B cell (primary cell): ENCODE measurements around the genes ATP5MC3 and HOXD10.

GRCh38 chr2:173058823-173059043 is 16.9 kb upstream of the MAP3K20 start:
- PRO-cap: no peak
- CAGE, long polyA plus RNA: no peak

GRCh38 chr2:173106443-173107442 is 31.1 kb downstream of the MAP3K20 start:
- PRO-cap: no peak
- CAGE, long polyA plus RNA: no peak

DNA sequence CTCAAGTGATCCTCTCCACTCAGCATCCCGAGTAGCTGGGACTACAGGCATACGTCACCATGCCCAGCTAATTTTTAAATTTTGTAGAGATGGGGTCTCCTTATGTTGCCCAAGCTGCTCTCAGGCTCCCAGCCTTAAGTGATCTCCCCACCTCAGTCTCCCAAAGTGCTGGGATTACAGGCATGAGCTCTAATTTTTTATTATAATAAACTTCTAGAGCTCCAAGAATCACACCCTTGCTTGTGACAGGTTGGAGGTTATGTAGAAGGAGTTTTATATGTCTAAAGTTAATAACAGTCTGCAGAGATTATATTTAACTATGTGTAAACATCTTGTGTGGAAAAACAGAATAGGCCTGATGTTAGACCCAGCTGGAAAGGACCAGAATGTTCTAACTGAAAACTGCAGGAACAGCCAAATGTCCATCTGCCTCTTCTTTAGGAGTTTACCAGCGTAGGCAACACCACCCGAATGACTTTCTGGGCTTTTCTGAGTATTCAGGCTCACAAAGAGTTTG is 67.2 kb upstream of the CDCA7 start:
- PRO-cap: no peak
- CAGE, long polyA plus RNA: no peak

- PRO-cap: no peak
- CAGE, long polyA plus RNA: no peak
Measured at GRCh38 chr2:174003905-174004604, 38.9 kb upstream of the SP3 start.

DNA sequence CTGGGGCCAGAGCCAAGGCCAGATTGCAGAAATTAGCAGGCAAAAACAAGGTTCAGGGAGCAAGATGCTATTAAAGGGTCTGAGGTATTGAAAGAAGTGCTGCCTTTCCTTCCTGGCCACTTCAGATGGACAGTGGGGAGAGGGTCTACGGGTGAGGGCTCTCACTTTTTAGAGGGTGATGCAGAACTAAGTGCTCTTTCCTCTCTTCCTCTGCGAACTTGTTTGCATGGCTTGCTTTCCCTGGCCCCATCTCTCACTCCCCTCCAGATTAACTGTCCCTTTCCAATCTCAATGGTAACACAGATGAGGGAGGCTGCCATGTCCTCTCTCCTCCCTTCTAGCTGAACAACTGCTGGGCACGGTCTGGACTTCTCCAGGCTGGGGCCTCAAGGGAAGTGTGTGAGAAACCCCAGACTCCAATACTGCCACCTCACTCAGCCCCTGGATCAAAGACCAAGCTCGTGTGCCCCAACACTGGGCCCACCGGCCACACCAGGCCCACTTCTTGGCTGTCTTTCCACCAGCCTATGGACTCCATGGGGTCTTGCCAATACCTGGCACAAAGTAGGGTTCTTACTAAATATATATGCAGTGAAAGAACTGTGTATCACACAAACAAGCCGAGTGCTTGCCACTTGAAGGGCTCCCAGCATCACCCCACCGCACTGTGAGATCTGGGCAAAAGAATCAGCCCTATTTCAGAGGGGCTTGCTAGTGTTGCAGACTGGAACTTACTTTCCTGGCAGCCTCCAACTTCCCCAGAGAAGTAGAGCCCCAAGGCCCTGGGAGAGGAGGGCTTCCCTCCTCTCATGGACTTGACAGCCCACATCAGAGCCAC is 8.7 kb downstream of the WIPF1 start:
- PRO-cap: no peak
- CAGE, long polyA plus RNA: no peak

DNA sequence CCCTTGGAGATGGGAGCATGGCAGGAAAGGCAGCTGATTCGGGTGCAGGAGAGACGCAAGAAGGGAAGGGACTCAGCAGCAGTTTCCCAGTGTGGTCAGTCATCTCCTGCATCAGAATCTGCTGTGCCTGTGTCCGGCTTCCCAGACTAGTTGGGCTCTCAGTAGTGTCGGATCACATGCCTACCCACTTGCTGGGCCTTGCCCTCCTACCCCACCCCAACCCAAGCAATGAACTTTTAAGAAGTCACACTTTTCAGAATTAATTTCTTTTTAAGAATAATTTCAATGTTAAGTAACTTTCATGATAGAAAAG is 7.1 kb downstream of the WIPF1 start:
- PRO-cap: no peak
- CAGE, long polyA plus RNA: no peak

DNA sequence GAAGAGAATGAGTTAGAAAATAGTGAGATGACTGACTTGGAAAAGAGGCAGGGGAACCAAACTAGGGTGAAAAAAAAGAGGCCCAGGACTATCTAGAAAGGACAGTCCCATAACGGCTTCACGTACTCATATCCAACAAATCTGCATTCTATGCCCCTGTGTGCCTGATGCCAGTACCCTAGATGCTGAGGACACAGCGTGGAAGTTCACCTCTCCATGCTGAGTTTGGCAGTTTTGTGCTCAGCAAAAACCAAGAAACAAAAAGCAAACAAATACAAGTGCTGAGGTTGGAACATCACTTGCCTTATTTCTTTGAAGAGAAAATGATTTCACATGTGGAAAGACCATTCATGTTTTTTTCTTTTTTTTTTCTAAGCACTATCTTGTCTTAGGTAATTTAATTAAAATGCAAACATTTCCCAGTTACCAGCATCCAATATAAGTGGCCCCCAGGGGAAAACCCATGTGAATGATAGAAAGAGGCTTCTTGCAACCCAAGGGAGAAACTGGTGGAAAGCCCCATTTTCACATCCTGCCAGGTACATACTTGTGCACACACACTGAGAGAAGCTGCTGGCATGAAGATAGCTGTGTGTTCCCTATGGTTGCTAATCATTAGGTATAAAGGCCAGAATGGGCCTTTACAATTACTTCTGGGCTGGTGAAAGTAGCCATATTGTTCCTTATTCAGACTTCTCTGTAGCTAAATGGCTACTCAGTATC is 10.7 kb upstream of the WIPF1 start:
- PRO-cap: bidirectional peak, plus-strand start at position 563 of the sequence, minus-strand start at position 235 of the sequence
- CAGE, long polyA plus RNA: no peak

DNA sequence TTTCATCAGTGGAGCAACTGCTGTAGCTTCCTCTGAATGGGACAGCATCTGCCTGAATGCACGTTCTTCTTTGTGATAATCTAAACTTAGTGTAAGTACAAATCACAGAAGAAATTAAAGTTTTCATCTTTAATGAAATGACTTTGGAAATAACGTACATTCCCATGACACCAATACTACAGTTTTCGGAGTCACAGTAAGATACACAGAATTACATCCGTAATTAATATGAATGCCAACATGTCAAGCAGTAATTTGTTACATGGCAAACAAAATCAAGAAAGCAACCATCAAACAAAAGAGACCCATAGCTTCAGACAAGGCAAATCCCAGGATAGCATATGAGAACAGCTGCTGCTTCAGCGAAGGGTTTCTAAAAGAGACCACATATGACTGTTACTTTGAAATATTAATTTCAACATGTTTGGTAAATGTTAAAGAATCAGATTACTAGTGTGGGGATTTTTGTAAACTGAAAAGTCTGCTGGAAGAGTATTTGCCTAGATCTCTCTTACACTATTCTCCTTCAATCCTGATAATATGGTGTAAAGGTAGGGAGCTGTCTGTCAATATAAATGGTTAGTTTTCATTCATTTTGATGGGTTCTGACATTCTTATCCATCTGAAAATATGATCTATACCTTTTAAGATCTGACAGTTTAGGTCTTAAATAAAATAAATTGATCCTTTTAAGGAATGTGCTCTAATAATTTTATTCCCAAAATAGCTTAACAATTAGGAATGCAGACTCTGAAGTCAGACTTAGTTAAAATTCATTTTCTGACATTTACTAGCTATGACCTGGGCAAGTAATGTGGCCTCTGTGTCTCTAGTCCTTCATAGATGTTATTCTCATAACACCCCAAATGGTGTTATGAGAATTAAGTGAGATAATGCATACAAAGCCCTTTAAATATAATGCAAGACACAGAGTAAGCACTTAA is 3.2 kb downstream of the ATP5MC3 start:
- PRO-cap: no peak
- CAGE, long polyA plus RNA: no peak

DNA sequence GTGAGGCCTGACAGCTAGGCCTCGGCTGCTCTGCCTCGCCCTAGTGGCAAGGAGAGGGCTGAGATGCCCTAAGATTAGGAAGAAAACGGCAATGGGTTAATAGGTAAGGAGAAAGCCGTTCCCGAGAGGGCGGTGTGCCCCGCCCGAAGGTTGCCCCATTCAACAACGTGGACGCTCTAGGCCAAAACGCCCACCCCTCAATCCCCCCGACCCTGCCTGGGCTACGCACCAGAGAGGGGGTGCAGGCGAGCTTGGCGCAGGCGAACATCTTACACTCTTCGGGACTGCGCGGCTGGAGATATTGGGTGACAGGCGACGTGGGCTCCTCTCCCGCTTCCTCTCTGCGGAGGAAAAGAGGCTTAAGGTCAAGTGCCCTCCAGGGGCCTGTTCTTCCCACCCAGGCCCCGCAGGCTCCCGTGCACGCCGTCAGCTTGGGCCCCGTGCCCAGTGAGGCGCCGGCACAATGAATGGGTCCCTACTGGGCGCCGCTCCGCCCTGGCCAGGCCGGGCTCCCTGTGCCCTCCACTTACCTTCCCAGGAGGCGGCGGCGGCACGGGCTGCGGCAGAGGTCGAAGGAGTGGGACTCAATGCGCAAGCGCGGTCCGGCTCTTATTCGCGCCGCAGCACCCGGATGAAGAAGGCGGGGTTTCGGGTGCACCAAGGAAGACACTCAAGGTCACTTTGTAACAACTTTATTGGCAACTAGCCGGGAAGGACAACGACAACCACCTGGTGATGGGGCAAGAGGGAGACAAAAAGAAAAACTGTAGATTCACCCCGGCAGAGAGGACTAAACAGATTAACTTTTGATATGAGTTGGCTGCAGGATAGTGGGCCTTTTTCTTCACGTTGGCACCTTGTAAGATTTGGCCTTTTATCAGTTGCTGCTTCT is at the start of gene ATP5MC3:
Gene ATP5MC3 (minus strand): TSS at position 585 of the 892 bp plus-strand sequence.
- PRO-cap: bidirectional peak, plus-strand start at position 695 of the sequence, minus-strand start at position 585 of the sequence
- CAGE, long polyA plus RNA: no peak

DNA sequence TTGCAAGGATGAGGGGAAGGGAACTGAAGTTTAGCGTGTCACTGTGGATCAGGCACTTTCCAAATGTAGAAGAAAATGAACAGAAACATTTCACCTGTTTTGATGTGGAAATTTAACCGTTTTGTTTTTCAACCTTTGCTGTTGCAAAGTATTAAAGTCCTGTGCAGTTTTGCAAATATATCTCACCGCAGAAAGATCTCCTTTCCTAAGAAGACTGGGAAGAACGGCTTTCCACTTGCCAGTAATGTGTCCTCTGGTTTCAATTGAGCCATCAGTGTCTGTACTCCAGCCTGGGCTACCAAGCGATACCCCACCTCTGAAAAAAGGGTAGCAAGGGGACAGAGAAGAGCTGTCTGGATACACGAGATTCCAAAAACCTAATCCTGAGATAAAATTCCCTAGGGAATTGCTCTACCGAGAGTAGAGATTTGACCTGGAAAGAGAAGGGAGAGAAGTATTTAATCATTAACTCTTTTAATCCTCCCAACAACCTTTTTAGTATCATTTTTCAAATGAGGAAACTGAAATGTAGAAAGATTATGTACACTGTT is 1.5 kb upstream of the LNPK start:
- PRO-cap: no peak
- CAGE, long polyA plus RNA: no peak

DNA sequence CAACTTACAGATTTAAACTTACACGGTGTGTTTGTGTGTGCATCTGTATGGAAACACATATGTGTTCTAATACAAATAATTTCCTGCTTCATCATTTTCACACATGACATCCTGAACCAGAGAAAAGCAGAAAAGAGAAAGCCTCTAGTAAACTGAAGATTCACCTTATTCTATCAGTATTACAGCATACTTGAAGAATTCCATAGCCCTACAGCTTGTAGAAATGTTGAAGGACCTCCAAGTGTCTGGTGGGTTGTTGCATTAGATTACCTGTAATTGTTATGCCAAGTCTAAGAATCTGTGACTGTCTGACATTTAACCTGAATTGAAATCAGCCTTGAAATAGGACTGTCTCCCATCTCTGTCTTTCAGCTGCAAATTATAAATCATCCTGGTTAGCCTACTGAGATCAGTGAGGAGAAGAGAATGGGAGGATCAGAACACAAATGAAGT is 30.0 kb downstream of the EVX2 start:
- PRO-cap: no peak
- CAGE, long polyA plus RNA: no peak

- PRO-cap: no peak
- CAGE, long polyA plus RNA: no peak
Measured at GRCh38 chr2:176096189-176096974, 3.2 kb upstream of the HOXD12 start.

GRCh38 chr2:176116258-176116878 is at the start of gene HOXD10:
HOXD10 (plus strand) TSS chr2:176116778.
- PRO-cap: no peak
- CAGE, long polyA plus RNA: no peak

- PRO-cap: no peak
- CAGE, long polyA plus RNA: no peak
Measured at GRCh38 chr2:176123068-176123679, 655 bp downstream of the HOXD9 start.

DNA sequence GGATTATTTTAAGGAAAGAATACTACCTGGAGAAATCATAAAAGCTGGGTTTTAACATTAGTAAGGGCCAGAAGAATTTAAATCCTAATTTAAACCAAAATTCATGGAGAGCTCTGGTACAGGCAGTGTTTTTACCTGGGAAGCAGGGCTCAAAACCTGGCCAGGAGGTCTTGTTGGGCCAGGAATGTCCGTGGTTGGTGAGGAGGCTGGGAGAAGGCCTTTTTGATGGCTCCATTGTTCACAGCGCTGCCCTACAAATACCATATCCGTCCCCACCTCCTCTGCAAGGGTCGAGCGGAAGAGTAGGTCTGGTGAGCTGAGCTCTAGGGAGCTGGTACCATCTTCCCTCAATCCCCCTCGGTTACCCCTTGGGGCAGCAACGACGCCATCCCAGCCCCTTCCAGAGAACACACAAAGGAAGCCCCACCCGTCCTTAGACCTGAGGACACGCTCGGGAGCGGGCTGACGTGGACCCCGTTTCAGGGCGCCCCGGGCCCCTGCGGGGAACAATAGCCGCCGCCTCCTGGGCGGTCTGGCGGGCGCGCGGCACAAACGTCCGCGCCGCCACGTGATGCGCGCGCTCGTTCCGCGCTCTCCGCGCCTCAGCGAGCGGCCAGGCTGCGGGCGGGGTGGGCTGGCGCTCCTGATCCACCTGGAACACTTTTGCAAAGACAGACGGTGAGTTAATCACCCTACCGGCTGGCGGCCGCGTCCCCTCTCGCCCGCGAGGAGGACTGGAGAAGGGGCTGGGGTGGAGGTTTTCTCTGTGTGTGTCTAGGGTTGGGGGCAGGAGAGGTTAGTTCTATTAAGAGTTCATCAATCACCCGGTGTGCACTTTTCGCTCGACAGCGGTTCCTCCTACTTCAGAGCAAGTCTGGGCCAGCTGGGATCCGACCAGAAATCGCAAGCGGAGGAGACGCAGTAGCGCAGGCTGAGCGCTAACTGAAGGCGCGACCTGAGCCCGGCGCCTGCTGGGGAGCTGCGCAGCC is 10.6 kb upstream of the HOXD1 start:
- PRO-cap: no peak
- CAGE, long polyA plus RNA: no peak

DNA sequence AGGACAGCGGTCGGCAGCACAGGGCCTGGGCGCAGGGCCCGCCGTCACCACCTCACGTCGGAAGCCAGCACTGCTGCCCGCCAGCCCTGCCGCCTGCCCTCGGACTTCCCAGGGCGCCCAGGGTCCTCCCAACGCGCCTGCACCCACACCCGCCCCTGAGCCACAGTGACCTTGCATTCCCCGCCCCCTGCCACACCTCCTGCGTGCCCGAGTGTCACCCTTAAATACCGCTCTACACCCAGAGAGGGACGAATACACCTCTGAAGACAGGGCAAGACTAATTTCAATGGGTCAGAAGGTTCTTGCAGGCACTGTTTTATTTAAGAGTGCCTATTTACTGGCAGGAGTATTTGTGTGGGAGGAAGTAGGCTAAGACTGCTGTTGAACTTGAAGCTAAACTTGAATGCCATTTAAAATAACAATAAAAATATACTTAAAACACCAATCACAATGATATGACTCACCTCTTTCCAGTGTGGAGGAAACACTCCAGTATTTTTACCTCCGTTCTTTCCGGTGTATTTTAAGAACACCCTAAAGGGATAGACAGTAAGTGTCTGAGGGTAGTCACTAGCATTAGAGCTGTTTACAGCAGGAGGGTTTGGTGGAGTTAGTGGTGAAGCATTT is 9.8 kb upstream of the HOXD1 start:
- PRO-cap: no peak
- CAGE, long polyA plus RNA: no peak

GRCh38 chr2:176477371-176477734 is 208.1 kb downstream of the MTX2 start:
- PRO-cap: no peak
- CAGE, long polyA plus RNA: no peak

DNA sequence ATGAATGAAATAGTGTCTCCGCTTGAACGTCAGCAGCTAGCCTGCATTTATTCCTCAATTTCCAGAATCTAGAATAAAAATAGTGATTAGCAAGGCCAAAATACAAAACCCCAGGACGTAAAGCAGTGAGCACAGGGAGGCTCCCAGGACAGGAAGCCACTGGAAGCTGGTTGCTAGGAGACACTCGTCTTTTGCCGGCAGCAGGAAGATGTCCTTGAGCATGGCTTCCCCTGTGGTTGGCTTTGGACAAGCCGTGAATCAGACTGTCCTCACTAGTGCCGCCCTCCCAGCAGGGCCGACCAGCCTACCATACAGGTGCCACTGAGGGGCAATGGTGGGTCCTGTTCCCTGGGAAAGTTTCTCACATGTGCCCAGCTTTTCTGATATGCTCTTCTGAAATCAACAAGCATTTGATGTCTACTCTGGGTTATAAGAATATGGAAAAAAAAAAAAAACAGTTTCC is 374.5 kb downstream of the MTX2 start:
- PRO-cap: no peak
- CAGE, long polyA plus RNA: no peak

DNA sequence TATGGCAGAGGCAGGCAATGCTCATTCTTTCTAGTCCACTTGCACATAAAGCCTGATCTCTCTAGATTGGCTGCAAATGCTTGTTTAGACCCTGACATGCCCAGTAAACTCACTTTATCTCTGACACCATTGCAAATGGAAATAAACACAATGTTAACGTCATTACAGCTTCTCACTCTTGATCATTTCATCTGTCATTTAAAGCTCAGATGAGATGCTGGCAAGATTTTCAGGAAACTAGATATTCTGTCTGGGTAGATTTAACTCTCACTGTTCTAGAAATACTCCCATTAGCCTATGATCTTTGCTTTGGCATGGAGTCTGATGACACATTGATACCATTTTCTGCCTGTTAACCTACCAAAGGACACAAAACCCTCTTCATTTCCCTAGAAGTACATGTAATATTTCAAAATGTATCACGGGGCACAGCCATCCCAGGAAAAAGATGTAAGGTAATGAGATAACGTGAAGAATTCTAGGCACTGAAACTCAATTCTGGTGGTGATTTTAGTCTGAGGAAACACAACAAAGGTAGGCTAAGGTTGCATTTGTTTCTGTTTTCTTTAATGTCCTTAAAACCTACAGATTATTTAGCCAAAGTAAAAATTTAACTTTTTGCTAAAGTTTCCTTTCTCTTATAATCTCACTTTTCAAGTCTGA is 320.6 kb upstream of the HNRNPA3 start:
- PRO-cap: no peak
- CAGE, long polyA plus RNA: no peak

DNA sequence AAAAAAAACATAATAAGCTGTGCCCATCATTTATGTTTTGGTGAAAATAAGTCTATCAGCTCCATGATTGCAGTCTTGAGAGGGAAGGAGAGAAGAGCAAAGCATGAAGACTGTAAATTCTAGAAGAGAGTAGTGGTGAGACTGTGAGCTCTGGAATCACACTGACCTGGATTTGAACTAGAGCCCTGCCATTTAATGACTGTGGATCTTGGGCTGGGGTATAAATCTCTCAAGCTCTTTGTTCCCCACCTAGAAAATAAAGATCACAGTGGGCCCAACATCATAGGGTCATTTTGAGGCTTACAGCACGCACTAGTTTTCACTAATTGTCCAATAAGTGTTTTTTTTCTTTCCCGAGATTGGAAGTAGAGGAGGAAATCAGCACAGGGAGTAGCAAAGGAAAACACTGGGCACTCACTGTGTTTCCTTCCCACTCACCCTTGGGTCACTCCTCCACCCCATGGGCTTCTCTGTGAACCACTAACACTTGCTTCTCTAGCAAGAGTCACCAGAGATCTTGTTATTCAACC is 61.4 kb upstream of the HNRNPA3 start:
- PRO-cap: no peak
- CAGE, long polyA plus RNA: no peak